ENCODE measurements around the gene SERPINI2.

GRCh38 chr3:157542836-157543525 lies 39.8 kb upstream of the VEPH1 start:
- PRO-cap, result bidirectional peak, plus-strand start at chr3:157543312, minus-strand start at chr3:157543181
- RAMPAGE, long total RNA, 4 experiments, result start-site peak on the plus strand in 2 of 4 experiments, at chr3:157543338-157543411 at its widest, 6 to 10 reads per replicate

GRCh38 chr3:157819082-157819456 lies 287.2 kb downstream of the SHOX2 start:
- PRO-cap, result unidirectional peak, minus-strand start at chr3:157819291
- RAMPAGE, long total RNA, 4 experiments, result no peak in any of the 4 experiments

- PRO-cap, result no peak
- RAMPAGE, long total RNA, 4 experiments, result no peak in any of the 4 experiments
Measured at GRCh38 chr3:158585299-158585609, 14.3 kb downstream of the MLF1 start.

DNA sequence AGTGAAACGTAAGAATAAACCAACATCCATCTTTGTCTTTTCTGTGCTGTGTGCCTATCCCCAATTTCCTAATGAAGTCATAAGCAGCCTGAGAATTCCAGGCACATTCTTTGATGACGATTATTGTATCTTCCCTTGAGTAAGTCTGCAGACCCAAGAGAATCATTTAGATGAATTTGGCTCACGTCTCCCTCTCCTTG lies 331.1 kb downstream of the IQCJ-SCHIP1 start:
- PRO-cap, result no peak
- RAMPAGE, long total RNA, 4 experiments, result no peak in any of the 4 experiments

- PRO-cap, result unidirectional peak, minus-strand start at chr3:159775720
- RAMPAGE, long total RNA, 4 experiments, result no peak in any of the 4 experiments
Measured at GRCh38 chr3:159775211-159776501, 449.6 kb upstream of the C3orf80 start.

DNA sequence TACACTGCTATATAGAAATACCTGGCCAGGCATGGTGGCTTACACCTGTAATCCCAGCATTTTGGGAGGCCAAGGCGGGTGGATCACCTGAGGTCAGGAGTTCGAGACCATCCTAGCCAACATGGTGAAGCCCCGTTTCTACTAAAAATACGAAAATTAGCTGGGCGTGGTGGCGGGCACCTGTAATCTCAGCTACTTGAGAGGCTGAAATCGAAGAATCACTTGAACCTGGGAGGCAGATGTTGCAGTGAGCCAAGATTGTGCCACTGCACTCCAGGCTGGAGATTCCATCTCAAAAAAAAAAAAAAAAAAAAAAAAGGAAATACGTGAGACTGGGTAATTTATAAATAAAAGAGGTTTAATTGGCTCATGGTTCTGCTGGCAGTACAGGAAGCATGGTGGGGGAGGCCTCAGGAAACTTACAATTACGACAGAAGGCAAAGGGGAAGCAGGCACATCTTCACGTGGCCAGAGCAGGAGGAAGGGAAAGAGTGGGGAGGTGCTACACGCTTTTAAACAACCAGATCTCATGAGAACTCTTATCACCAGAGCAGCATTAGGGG lies 374.9 kb upstream of the C3orf80 start:
- PRO-cap, result unidirectional peak, plus-strand start at position 476 of the sequence
- RAMPAGE, long total RNA, 4 experiments, result no peak in any of the 4 experiments

GRCh38 chr3:159881465-159882429 lies 343.5 kb upstream of the C3orf80 start:
- PRO-cap, result no peak
- RAMPAGE, long total RNA, 4 experiments, result no peak in any of the 4 experiments

DNA sequence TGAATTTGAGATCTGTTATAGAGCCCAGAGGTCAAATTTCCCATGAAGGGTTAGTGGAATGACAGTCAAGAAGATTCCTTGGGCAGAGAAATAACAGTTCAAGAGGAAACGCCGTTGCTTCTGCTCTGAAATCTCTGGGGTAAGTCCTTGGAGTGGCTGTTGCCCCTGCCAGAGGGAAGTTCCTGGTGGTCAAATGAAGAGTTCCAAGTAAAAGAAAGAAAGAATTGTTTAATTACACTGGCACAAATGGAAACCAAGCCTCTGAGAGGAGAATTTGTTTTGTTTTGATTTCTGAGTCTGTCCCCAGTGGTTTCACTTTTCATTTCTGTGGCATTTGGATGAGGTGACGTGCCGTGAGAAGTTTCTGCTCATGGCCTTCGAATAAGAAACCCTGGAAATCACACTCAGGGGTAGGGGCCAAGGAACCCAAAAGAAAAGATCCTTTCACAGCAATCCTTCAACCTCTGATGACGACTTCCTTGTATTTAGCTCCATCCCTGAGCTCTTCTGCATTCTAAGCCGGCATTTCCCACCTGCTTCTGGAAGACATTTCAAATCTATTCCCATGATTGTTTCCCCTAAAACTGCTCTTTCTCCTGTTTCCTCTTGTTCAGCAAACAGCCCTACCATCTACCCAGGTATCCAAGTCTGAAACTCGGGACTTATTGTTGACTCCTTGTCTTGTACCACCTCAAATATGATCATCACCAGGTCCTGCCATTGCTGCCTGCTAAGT lies 313.9 kb upstream of the C3orf80 start:
- PRO-cap, result no peak
- RAMPAGE, long total RNA, 4 experiments, result no peak in any of the 4 experiments

- PRO-cap, result no peak
- RAMPAGE, long total RNA, 4 experiments, result no peak in any of the 4 experiments
Measured at GRCh38 chr3:160416104-160416704, 16.8 kb downstream of the SMC4 start.

- PRO-cap, result no peak
- RAMPAGE, long total RNA, 4 experiments, result no peak in any of the 4 experiments
Measured at GRCh38 chr3:160449165-160449408, 499 bp downstream of the TRIM59 start.

- PRO-cap, result bidirectional peak, plus-strand start at chr3:160565708, minus-strand start at chr3:160565571; bidirectional peak, plus-strand start at chr3:160566233, minus-strand start at chr3:160566054
- RAMPAGE, long total RNA, 4 experiments, result start-site peak on the plus strand in 2 of 4 experiments, at chr3:160565695-160566005 at its widest, 13 to 20 reads per replicate
Measured at GRCh38 chr3:160565625-160566558, 521 bp upstream of the KPNA4 start.

DNA sequence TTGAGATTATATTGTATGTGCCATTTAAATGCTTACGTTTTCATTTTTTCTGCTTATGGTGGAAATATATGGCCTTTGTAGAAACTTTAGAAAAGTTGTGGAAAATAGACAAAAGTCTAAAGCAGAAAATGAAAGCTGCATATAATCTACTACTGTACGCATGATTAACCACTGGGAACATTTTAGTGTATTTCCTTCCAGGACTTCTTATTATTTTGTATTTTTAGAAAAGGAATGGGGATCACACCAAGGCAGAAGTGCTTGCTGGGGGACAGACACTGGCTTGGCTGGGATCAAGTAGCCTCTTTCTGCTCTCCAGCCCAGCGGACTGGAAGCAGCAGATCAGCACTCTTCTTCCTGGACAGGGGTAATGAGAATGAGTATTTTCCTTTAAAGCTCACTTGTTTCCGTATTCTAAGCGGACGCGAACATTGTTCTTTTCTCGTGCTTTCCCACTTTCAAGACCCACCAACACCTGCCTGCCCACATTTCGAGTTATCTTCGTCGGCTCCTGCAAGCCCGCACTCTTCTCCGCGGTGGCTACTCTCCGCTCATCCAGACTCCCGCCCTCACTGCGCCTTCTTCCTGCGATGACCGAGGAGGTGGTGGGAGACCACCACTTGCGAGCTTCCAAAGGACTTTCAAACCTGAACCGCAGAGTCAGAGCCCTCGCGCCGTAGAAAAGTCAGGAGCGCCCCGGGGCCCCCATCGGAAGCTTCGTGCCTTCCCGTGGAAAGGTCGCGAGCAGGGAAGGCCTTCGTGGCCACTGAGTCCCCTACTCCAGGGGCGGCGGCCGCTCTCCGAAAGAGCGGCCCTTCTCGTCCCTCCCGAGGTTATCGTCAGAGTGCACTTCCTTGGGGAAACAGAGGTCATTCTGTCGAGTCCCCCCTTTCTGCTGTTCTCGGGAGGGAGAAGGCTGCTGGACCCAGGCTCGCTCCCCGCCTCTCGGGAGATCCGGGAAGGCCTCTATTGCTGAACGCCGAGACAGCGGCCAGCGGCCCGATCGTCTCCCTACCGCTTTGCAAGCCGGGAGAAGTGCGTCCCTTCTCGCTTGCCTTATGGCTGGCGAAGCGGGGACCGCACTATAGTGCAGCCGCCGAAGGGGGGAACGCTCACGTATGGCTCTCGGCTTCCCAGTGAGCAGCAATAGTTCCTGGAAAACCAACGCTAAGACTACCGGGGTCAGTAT lies 1.5 kb upstream of the PPM1L start:
- PRO-cap, result bidirectional peak, plus-strand start at position 1,087 of the sequence, minus-strand start at position 1,021 of the sequence
- RAMPAGE, long total RNA, 4 experiments, result start-site peak on the minus strand in 2 of 4 experiments, centred at positions 1,012 to 1,016 of the sequence, 5 to 6 reads per replicate

DNA sequence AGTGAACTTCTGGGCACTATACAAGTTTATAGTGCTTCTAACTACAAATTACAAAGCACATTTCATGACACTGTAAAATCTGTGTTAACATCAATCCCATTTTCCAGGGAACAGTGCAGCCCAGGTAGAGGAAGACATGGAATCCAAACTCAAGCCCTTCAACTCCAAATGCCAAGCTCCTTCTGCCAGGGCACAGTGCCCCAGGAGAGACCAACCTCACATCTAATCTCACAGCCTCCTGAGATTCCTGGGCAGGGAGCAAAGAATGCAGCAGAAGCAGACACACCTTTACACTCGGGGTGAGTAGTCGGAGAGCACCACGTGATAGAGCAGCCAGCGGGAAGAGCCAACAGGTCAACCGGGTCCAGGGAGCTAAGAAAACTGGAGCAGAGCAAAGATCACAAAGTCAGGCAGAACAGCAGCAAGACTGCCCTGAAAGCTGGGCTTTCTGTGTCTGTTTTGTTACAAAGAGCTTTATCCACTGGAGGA lies 4.3 kb downstream of the B3GALNT1 start:
- PRO-cap, result no peak
- RAMPAGE, long total RNA, 4 experiments, result no peak in any of the 4 experiments

DNA sequence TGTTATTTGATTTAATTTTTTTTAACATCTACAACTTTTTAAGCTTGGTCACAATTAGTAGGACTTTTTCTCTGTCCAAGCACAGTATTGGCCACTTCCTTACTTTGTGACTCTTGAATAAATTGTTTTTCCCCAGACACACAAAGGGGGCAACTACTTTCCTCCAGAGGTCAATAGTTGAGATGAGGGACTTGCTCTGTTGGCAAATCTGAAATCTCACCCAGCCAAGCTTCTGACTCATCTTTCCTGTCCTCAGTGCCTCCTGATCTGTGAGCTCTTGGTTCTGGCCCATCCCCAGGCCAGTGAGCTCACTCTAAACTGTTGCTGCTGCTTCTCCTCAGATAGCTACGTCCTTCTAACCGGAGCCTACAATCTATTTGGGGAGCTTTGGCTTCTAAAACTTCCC lies 50.1 kb upstream of the NMD3 start:
- PRO-cap, result no peak
- RAMPAGE, long total RNA, 4 experiments, result no peak in any of the 4 experiments

- PRO-cap, result no peak
- RAMPAGE, long total RNA, 4 experiments, result no peak in any of the 4 experiments
Measured at GRCh38 chr3:161221815-161222359, 776 bp downstream of the NMD3 start.

DNA sequence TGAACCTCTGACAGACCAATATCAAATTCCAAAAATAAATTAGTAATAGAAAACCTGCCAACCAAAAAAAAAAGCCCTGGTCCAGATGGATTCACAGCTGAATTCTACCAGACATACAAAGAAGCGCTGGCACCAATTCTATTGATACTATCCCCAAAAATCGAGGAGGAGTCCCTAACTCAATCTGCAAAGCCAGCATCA lies 381.7 kb downstream of the OTOL1 start:
- PRO-cap, result unidirectional peak, plus-strand start at position 120 of the sequence
- RAMPAGE, long total RNA, 4 experiments, result no peak in any of the 4 experiments

GRCh38 chr3:165572568-165573072 lies 264.6 kb downstream of the BCHE start:
- PRO-cap, result no peak
- RAMPAGE, long total RNA, 4 experiments, result no peak in any of the 4 experiments

DNA sequence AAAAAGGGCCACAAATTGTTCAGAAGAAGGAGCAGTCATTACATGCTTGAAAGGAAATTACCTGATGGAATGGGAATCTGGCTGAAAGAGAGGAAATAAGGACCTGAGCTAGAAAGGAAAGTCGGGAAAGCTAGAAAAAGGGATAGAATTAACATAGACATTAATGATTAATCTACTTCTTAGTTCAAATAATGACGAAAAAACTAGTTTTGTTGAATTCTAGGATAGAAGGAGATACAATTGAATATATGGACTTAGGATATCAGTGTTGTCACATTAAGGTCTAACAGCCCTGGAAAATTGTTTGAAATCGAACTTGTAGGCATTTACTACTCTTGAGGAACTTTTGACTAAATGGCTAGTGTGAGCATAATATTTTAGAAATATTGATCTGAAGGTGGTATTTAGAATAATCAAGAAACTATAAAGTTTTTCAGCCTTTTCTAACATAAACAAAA lies 49.7 kb downstream of the BCHE start:
- PRO-cap, result no peak
- RAMPAGE, long total RNA, 4 experiments, result no peak in any of the 4 experiments

GRCh38 chr3:167473858-167474414 lies at the start of gene SERPINI2:
Gene SERPINI2, minus strand, starts transcription at chr3:167474042.
- PRO-cap, result no peak
- RAMPAGE, long total RNA, 4 experiments, result no peak in any of the 4 experiments

GRCh38 chr3:168010144-168011127 lies 85.3 kb downstream of the GOLIM4 start:
- PRO-cap, result no peak
- RAMPAGE, long total RNA, 4 experiments, result start-site peak on the minus strand in 1 of 4 experiments, at chr3:168010386-168010403 at its widest, 14 reads per replicate